Kidney (tissue), 2 donors: Measurements from ENCODE around the genes GRIK3, ZC3H12A, C1orf122 and FHL3.

DNA sequence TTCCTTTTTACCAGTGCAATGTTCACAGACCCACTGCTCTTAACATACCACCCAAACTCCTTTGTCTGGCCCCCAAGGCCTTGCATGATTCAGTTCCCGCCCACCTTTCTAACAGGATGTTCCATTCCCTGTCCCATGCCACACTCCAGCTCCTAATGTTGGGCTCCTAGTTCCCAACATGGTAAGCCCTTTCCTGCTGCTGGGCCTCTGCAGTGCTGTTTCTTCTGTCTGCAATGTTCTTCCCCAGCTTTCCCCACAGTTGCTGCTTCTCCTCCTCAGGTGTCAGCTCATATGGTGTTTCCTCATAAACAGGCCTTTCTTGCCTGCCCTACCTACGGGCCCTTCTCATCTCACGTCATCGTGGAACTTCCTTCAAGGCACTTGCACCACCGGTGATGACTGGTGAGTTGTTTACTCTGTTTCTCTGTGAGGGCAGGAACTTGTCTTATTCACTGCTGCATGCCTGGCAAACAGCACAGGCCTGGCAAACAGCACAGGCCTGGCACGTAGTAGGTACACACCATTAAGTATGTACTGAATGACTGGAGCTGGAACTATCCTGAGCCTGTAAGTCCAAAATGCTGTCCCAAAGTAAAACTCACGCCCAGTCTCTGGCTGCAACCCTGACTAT is 25.9 kb downstream of the STK40 start:
- PRO-cap = no peak
- RRBS = no CpG with 5 or more reads among the region's 7 CpGs

- PRO-cap = bidirectional peak, plus-strand start at chr1:36386165, minus-strand start at chr1:36385912; bidirectional peak, plus-strand start at chr1:36386702, minus-strand start at chr1:36386570
- RRBS = no CpG with 5 or more reads among the region's 26 CpGs
Measured at GRCh38 chr1:36386091-36386853, 548 bp upstream of the STK40 start.

GRCh38 chr1:36606015-36606487 is 123.3 kb upstream of the CSF3R start:
- PRO-cap = no peak
- RRBS = no CpG with 5 or more reads among the region's 6 CpGs

DNA sequence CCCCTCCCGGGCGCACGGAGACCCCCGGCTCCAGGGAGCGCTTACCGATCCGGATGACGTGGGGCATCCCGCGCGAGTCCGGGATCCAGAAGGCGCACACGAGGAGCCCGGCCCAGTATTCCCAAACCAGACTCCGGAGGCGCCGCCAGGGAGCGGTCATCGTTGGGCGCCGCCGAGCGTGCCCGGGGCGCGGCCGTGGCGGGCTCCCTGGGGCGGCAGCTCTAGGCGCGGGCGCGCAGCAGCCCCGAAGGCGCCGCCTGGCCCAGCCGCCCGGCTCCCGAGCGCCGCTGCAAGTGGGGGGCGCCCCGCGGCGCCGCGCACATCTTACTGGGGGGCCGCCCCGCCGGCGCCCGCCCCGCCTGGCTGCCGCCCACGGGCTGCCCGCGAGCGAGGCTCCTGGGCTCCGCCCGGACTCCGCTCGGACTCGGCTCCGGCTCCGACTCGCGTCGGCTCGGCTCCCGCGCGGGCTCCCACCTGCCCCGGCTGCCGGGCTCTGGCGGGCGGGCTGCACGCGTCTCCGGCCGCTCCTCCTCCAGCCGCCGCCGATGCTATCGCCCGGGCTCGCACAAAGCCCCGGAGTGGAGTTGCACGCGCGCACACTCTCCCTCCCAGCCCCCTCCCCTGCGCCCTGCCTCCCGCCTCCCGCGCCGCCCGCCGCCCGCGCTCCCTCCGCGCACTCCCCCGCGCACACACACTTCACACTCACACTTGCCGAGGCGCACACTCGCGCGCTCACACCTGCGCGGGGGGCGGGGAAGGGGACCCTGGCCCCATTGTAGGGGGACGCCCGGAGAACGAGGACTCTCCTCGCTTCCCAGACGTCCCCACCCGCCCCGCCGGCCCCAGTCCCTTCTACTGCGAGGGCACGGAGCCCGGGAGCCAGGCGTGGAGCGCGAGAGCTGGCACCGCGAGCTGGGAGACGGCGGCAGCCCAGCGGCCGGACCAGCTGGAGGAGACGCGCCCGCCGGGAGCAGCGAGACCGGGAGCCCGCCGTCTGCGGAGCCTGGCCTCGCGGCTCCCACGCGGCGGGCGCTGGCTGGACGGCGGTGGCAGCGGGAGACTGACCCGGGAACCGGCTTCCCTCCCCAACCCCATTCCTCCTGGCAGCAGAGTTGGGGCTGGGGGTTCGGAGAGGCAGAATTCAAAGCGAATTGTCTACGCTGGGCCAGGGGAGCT is at the start of gene GRIK3:
TSS of gene GRIK3 (minus strand) at position 567 of the 1,176 bp plus-strand sequence.
- PRO-cap = no peak
- RRBS = 3% methylated on average over 86 of the region's 155 CpGs

DNA sequence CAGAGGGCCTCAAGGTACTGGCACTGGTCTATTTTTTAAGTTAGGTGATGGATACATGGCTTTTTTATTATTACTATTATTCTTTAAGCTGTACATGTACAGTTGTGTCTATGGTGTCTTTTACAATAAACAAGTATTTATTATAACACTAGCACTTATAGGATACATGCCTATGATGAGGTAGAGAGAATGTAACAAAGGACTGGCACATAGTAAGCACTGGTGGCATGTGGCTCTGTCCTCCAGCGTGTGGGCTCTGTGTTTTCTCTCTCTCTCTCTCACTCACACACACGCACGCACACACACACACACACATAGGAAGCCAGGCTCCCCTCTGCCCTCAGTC is 1.2 kb upstream of the ZC3H12A start:
- PRO-cap = no peak
- RRBS = no CpG with 5 or more reads among the region's 3 CpGs

GRCh38 chr1:37474465-37475568 is at the start of gene ZC3H12A:
Gene ZC3H12A, plus strand, starts transcription at chr1:37474580.
- PRO-cap = bidirectional peak, plus-strand start at chr1:37474580, minus-strand start at chr1:37474407; bidirectional peak, plus-strand start at chr1:37474814, minus-strand start at chr1:37474858
- RRBS = 2% methylated on average over 47 of the region's 77 CpGs

GRCh38 chr1:37479913-37480352 is 5.6 kb downstream of the ZC3H12A start:
- PRO-cap = bidirectional peak, plus-strand start at chr1:37479996, minus-strand start at chr1:37479699
- RRBS = no CpG with 5 or more reads among the region's 4 CpGs

DNA sequence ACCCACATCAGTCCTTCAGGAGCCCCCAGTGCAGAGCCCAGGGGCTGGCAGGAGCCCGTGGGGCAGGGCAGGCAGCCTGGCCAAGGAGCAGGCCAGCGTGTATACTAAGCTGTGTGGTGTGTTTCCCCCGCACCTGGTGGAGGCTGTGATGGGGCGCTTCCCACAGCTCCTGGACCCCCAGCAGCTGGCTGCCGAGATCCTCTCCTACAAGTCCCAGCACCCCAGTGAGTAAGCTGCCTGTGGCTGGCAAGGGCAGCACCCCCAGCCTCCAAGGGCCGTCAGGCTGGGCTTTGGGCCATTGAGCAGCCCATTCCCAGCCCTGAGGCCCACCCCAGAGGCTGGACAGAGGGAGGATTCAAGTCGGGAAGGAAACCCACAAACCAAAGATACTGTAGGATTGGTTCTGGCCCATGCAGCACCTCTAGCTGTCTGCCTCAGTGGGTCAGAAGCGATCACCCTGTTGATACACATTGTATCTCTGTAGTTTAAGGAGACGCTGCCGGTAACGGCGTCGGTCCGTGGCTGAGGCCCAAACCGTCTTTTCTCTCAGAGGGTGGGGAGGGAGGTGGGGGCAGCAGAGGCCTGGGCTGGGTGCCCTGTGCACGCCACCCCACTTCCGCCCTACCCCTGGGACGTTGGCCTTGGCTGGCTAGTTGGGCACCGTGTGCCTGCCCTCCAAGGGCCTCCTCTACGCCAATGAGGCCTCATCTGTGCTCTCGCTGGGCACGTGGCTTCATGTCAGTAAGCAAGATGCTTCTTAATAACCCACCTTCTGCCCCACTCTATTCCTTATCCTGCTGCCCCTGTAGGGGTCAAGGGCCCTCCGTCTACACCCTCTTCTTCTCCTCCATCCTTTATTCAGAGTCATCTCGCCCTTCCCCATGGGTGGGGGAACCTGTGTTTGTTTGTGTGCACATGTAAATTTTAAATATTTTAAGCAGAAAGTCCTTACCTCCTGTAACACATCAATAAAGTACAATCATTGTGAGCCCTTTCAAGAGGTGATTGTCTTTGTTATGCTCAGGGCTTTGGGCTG is 9.3 kb downstream of the ZC3H12A start:
- PRO-cap = no peak
- RRBS = no CpG with 5 or more reads among the region's 24 CpGs

DNA sequence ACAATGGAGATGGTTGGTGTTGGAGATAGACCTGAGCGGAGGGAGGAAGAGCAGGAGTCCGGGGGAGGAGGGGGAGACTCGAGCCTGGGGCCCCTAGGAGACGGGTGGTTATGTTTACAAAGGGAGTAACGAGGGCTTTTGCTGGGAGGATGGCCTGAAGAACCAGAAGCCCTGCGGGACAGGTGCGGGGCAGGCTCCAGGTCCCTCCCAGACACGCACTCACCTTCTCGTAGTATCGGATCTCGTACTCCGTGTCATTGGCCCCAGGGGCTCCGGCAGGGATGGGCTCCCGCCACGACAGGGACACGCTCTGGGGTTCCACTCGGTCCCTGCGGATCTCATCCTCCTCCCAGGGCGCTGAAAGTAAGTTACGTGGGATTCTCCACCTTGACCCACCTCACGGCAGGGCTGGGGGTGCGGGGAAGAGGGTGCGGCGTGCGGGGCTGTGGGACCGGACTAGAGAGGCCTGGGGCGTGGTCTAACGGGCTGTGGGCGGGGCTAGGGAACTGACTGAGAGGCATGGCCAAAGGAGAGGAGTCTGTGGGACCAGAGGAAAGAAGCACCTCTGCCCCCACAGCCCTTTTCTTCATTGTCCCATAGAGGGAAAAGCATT is 29.8 kb downstream of the EPHA10 start:
- PRO-cap = no peak
- RRBS = 37% methylated on average over 3 of the region's 29 CpGs

- PRO-cap = bidirectional peak, plus-strand start at chr1:37807796, minus-strand start at chr1:37807619
- RRBS = 2% methylated on average over 22 of the region's 56 CpGs
Measured at GRCh38 chr1:37807250-37807980, at the start of gene C1orf122. Gene C1orf122, plus strand, starts transcription at chr1:37807790.

GRCh38 chr1:37908185-37908938 is 38.5 kb downstream of the INPP5B start:
- PRO-cap = no peak
- RRBS = no CpG with 5 or more reads among the region's 17 CpGs

DNA sequence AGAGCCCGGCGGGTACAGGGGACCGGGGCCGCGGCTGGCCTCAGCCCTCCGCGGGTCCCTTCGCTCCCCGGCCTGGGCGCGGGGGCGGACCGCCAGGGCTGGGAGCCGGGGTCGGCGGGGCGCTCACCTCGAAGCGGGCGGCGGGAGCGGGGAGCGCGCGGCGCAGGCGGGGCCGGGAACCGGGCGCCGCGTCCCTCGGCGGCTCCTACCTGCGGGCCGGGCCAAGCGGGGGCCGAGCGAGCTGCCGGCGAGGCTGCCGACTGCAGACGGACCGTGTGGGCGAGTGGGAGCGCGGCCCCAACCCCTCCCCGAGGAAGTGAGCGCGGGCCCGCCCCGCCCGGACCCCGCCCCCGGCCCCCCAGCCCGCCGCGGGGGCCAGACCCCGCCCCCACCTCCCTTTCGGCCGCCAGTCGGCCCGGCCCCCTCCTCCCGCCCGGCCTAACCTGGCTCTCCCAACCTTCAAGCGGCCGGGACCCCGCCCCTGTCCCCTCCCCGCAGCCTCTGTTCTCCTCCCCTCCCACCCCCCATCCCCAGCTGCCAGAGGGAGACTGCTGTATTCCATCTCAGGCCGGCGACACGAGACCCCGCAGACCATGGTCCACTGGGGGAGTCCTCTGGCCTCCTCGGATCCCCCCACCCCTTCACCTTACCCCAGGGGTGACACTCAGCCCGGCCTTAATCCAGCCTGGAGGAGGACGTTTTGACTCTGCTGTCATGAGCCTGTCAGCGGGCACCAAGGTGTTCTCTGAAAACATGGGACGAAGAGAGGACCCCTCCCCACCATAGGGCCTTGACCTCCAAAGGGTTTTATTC is at the start of gene FHL3:
TSS of gene FHL3 (minus strand) at position 285 of the 813 bp plus-strand sequence.
- PRO-cap = bidirectional peak, plus-strand start at position 527 of the sequence, minus-strand start at position 285 of the sequence
- RRBS = 2% methylated on average over 62 of the region's 78 CpGs

- PRO-cap = no peak
- RRBS = no CpG with 5 or more reads among the region's 8 CpGs
Measured at GRCh38 chr1:38006183-38006637, 896 bp upstream of the FHL3 start.

DNA sequence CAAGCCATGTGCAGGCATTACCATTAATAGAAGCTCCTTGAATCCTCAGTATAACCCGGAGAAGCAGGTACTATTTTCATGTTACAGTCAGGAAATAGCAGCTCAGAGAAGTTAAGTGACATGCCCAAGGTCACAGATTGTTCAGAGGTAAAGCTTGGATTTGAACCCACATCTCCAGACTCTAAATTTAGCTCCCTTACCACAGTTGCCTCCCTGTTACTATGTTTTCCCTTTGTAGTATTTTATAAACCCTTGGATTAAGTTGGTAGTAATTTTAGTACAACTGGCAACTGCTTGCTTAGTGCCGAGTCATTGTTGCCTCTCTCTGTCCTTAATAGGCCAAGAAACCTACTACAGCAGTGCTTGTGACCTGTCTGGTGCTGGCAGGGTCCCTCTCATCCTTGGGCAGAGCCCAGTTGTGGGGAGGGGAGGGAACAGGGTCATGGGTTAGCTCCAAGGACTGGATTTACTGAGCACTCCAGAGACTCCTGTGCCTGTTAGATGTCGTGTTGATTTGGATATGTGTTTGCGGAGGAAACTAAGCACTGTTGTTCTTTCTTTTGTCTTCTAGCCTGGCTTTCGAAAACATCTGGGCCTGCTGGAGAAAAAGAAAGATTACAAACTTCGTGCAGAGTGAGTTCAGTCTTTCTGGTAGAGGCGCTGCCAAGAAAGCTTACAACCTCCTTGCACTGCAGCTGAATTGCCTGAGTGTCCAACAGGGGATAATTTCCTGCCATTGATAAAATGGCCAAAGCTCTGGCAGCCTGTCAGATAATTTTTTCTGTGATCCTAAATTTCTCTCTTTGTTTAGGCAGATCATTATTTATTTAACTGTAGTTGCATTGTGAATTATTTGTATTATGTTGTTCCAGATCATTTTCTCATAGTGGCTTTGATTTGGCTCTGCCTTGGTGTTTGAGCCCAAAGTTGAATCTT is 3.5 kb downstream of the UTP11 start:
- PRO-cap = no peak
- RRBS = no CpG with 5 or more reads among the region's 7 CpGs

DNA sequence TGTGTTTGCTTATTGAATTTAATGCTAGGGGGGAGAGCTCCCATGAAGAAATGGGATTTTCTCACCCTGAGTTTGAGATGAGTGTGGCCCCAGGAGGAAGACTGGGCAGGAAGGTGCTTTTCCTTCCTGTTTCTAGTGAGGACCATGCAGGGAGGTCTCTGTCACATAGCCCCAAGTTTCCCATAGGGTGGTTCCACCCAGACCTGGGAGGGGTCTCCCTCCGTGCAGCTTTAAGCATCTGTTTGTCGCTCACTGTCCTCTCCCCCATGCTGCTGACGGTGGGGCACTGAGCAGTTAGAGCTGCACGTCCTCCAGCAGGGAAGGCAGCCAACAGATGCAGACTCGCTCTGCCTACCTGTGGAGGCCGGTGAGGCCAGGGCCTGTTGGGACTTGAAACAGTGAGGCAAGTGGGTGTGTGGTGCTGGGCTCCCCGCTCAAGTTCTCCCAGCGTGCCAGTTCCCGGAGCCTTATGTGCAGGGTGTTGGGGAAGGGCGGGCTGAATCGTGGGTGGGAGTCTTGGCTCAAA is 14.4 kb downstream of the UTP11 start:
- PRO-cap = no peak
- RRBS = 87% methylated on average over 5 of the region's 11 CpGs

- PRO-cap = no peak
- RRBS = no CpG with 5 or more reads among the region's 13 CpGs
Measured at GRCh38 chr1:38027437-38028305, 15.1 kb downstream of the UTP11 start.

DNA sequence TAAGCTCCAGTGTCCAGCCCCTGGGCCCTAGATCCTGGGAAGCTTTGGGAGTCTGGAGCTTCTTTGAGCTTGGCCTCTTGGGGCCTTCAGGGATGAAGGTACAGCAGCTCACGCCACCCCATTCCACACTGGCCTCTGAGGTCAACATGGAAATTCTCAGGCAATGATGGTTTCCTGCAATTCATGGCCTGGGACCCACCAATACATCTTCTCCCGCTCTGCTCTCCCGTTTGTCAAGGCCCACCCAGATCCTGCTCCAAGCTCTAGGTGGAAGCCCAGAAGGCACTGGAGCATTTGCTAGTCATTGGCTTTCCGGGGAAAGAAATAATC is 68.2 kb upstream of the POU3F1 start:
- PRO-cap = no peak
- RRBS = no CpG with 5 or more reads among the region's 4 CpGs

DNA sequence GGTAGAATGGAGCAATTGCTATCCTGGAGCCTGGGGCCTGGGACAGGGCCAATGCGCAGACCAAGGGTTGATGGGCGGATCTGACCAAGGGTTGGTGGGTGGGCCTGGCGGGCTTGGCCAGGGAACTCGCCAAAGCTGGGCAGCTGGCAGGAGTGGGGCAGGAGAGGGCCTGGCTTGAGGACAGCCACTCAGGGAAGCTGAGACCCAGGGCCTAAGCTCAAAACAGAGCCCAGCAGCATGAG is 70.9 kb upstream of the POU3F1 start:
- PRO-cap = no peak
- RRBS = no CpG with 5 or more reads among the region's 4 CpGs

GRCh38 chr1:38243236-38243669 is 196.7 kb upstream of the POU3F1 start:
- PRO-cap = no peak
- RRBS = no CpG with 5 or more reads among the region's 6 CpGs

GRCh38 chr1:38498677-38499103 is 360.9 kb downstream of the RRAGC start:
- PRO-cap = no peak
- RRBS = no CpG with 5 or more reads among the region's 7 CpGs